ENCODE results near the gene MAPK1.

- PRO-cap, result no peak
- RRBS, result no CpG with 5 or more reads among the region's 19 CpGs
Measured at GRCh38 chr22:21621134-21622349, 8.3 kb downstream of the YDJC start.

DNA sequence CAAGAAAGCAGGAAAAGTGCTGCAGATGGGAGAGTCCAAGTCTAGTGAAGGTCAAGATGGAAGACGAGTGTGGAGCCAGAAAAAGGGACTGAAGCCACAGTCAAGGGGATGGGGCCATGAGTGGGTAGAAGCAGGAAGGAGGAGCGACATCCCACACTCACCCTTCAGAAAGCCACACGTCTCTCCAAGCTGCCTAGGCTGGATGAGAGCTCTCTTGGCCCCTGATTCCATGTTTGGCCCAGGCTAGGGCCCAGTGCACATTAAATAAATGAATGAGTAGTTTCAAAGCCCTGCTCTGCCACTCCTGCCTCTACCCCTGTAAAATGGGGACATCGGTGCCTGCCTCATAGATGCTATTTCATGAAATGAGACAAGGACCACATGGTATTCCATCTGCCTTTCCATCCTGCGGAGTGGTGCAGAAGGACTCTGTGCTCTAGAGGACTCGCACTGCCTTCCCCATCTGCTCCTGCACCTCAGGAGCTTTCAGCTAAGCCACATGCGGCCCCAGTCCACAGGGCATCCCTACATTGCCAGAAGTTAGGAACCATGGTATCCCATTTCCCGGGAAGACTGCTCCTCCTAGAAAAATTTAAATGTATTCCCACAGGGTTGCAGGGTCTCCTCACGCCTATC is 2.8 kb downstream of the YDJC start:
- PRO-cap, result no peak
- RRBS, result no CpG with 5 or more reads among the region's 9 CpGs

- PRO-cap, result unidirectional peak, plus-strand start at chr22:21628908
- RRBS, result 32% methylated on average over 19 of the region's 44 CpGs
Measured at GRCh38 chr22:21628122-21628945, 1.5 kb downstream of the YDJC start.

DNA sequence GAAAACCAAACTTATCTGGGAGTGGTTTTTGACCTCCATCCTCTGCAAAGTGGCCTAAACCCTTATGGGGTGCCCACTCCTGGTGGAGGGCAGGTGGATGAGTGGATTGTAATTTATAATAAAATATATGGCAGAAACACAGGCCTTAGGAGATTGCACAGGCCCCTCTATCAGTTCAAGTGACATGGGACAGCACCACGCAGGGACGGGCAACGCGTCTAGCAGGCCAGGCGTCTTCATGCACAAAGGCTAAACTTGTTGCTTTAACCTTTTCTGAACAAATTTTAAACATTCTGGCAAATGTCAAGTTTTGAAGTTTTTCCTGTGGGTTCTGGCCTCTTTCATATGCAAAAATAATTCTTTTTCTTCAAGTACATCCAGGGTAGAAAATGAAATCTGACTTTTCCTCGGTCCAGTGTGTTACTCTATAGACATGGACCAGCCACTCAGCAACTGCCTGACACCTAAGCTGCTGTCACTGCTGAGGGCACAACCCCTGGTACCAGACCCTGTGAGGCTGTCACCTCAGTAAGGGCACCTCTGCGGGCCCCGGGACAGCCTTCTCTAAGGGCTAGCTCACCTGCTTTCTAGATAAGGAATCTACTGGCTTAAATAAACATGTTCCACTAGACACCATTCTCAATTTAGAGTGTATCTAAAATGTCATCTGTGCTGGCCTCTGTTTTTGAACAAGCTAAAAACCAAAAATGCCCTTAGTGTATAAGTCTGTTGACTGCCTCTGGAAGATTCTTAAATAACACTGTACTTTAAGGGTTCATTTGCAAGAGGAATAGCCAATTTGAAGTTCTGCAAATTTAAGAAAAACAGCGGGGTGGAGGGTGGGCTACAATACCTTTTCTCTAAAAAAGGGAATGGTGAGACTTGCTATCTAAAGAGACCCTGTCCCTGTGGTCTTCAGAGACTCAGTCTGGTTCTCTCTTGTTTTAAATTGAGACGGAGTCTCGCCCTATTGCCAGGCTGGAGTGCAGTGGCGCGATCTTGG is 33.9 kb downstream of the PPIL2 start:
- PRO-cap, result no peak
- RRBS, result no CpG with 5 or more reads among the region's 13 CpGs

DNA sequence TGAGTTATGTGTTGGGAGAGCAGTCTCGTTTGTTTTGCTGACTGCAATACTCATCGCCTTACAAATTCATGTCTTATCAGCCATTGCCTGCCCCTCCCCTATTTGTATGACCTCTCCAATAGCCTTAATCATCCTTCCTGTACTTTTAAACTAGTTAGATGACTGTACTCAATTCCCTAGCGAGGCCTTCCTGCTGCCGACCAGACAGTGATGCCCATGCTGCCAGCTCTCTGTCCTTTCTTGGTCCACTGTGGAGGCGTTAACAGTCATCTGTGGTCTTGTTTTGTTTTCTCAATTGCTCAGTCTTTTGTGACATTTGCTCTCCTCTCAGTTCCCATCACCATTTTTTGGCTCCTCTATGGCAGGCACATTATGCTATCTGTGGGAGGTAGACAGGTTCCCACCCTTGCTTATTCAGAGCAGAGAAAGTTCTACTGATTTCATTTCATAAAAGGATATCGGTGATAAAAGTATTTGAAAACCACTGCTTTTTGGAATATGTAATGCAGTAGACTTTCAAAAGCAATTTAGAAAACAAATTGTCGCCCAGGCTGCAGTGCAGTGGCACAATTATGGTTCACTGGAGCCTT is 20.4 kb upstream of the YPEL1 start:
- PRO-cap, result no peak
- RRBS, result no CpG with 5 or more reads among the region's 7 CpGs

- PRO-cap, result no peak
- RRBS, result no CpG with 5 or more reads among the region's 4 CpGs
Measured at GRCh38 chr22:21776906-21777436, 41.4 kb upstream of the YPEL1 start.

GRCh38 chr22:21841534-21842025 is 25.9 kb downstream of the MAPK1 start:
- PRO-cap, result no peak
- RRBS, result no CpG with 5 or more reads among the region's 3 CpGs

- PRO-cap, result bidirectional peak, plus-strand start at chr22:21867794, minus-strand start at chr22:21867645
- RRBS, result 2% methylated on average over 84 of the region's 107 CpGs
Measured at GRCh38 chr22:21867050-21867751, at the start of gene MAPK1. Gene MAPK1, minus strand, starts transcription at chr22:21867645.

GRCh38 chr22:21960096-21961131 is 7.8 kb upstream of the PPM1F start:
- PRO-cap, result no peak
- RRBS, result no CpG with 5 or more reads among the region's 25 CpGs

- PRO-cap, result no peak
- RRBS, result no CpG with 5 or more reads among the region's 3 CpGs
Measured at GRCh38 chr22:21994735-21994983, 12.1 kb upstream of the TOP3B start.

GRCh38 chr22:22117815-22118535 is 126.6 kb upstream of the VPREB1 start:
- PRO-cap, result no peak
- RRBS, result 71% methylated on average over 9 of the region's 61 CpGs

GRCh38 chr22:22166996-22167498 is 77.5 kb upstream of the VPREB1 start:
- PRO-cap, result no peak
- RRBS, result no CpG with 5 or more reads among the region's 4 CpGs

GRCh38 chr22:22167499-22168474 is 76.8 kb upstream of the VPREB1 start:
- PRO-cap, result no peak
- RRBS, result no CpG with 5 or more reads among the region's 5 CpGs

DNA sequence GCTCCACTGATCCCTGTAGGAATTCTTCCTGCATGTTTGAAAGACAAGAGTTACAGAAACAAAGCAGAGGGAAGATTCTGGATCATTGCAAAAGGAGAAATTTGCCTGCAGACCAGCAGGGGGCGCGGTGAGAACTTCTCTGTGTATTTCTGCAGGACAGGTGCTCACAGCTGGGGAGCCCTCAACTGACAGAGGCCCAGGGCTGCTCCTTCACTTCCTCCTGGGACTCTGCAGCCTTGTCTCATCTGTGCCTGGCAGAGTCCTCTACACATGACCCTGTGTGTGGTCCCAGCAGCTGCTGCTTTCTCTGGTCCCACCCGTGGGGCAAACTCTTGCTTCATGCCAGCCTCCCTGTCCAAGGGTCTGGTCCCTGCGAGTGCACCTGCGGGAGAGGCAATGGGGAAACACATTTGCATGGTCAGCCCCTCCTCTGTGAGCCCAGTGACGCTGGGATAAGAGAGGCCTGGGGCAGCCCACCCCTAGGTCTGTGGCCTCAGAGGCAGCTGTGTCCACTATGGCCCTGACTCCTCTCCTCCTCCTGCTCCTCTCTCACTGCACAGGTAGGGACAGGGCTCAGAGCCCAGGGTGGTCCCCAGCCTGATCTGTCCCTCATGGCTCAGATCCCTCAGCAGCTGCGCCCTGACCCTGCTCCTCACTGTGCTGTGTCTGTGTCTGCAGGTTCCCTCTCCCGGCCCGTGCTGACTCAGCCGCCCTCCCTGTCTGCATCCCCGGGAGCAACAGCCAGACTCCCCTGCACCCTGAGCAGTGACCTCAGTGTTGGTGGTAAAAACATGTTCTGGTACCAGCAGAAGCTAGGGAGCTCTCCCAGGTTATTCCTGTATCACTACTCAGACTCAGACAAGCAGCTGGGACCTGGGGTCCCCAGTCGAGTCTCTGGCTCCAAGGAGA is 43.2 kb upstream of the VPREB1 start:
- PRO-cap, result no peak
- RRBS, result 100% methylated on average over 1 of the region's 12 CpGs

GRCh38 chr22:22506267-22507410 is 1.9 kb downstream of the ZNF280B start:
- PRO-cap, result no peak
- RRBS, result no CpG with 5 or more reads among the region's 7 CpGs

DNA sequence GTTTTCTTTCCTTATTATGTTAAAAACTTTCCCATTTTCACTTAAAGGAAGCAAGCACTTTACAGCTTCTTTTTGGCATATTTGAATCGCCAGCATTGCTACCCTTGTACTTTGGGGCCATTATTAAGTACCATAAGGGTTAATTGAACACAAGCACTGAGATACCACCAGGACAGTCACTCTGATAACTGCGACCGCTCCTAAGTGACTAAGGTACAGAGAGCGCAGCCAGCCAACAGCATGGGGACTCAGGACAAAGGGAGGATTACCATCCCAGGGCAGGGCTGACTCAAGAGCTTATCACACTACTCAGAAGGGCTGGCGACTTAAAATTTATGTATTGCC is 559 bp downstream of the ZNF280A start:
- PRO-cap, result bidirectional peak, plus-strand start at position 276 of the sequence, minus-strand start at position 210 of the sequence
- RRBS, result no CpG with 5 or more reads among the region's 5 CpGs

DNA sequence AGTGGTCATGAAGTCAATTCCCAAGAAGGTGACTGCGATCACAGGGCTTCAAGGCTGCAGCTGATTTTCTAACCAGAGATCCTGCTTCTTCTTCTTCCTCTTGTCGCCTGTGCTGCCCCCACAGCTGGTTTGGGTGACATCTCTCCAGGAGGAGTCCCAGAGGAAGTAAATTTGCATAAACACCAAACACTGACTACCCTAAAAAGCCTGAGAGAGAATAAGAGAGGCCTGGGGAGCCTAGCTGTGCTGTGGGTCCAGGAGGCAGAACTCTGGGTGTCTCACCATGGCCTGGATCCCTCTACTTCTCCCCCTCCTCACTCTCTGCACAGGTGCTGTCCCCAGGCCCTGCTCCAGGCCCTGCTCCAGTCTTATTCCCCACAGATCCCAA is 42.1 kb downstream of the GGTLC2 start:
- PRO-cap, result no peak
- RRBS, result no CpG with 5 or more reads among the region's 2 CpGs

GRCh38 chr22:22810513-22810823 is 77.1 kb upstream of the IGLL5 start:
- PRO-cap, result no peak
- RRBS, result no CpG with 5 or more reads among the region's 8 CpGs

GRCh38 chr22:22822396-22822856 is 65.2 kb upstream of the IGLL5 start:
- PRO-cap, result no peak
- RRBS, result no CpG with 5 or more reads among the region's 6 CpGs

GRCh38 chr22:22865519-22866319 is 21.9 kb upstream of the IGLL5 start:
- PRO-cap, result no peak
- RRBS, result no CpG with 5 or more reads among the region's 4 CpGs